ENCODE results near the genes OTUD6A, RAB41, KIF4A, DLG3, SNX12 and CXorf65.

DNA sequence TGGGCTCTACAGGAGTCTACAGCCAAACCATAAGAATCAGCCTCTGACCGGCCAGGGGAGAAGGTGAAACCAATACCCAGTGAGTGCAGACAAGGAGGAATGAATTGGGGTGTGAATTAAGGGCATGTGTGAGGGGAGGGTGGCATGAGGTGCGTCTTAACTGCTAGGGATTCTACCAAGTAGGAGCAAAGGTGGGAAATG lies 43.0 kb downstream of the EFNB1 start:
- PRO-cap = no peak

GRCh38 chrX:68998577-68999307 lies 166.5 kb downstream of the PJA1 start:
- PRO-cap = no peak

DNA sequence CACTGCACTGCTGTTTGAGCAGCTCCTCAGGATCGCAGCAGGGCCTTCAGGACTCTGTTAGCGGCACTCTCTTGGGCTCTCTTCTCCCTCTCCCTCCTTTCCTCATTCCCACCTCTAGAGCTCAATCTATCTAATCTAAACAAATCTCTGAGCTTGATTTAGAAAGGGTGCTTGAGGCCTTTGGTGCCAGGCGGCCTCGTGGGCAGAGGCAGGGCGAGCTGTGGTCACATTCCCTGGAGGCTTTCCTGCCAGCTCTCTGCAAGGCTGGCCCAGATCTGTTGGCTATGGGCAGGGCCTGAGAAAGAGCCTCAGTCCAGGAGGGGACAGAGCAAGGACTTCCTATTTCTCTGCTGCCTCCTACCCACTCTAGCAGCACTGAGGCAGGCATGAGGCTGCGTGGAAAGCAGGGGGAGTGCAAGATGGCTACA lies 38.6 kb downstream of the PJA1 start:
- PRO-cap = no peak

DNA sequence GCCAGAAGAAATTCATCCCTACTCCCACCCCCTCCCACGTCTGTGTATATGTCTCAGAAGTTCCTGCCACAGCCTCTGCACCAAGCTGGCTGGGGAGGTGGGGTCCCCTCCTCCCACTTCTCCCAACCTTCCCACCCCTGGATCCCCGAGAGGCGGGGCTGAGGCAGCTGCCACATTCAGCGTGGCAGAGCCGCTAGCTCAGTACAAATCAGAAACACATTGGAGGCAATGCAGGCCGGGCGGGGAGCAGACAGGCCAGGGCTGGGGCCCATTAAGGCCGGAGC lies 22.5 kb downstream of the PJA1 start:
- PRO-cap = no peak

DNA sequence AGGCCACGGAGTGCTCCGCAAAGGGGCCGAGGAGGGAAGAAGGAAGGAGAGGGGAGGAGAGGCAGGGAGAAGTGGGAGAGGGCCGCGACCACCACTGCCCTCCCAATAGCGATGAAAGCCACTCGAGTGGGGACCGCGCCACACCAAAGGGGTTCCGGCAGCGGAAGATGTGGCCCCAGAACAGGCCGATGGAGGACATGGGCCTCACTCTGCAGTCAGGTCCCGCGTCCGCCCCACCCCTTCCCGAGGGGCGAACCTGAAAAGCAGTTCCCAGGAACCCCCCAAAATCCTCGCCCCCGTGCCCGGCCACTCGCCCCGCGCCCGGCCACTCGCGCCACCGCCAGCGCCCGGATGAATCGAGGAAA lies 283 bp downstream of the PJA1 start:
- PRO-cap = no peak

- PRO-cap = no peak
Measured at GRCh38 chrX:69503458-69503839, 677 bp upstream of the NALF2 start.

GRCh38 chrX:70062257-70062712 lies at the start of gene OTUD6A:
TSS of gene OTUD6A (plus strand) at chrX:70062457.
- PRO-cap = no peak

DNA sequence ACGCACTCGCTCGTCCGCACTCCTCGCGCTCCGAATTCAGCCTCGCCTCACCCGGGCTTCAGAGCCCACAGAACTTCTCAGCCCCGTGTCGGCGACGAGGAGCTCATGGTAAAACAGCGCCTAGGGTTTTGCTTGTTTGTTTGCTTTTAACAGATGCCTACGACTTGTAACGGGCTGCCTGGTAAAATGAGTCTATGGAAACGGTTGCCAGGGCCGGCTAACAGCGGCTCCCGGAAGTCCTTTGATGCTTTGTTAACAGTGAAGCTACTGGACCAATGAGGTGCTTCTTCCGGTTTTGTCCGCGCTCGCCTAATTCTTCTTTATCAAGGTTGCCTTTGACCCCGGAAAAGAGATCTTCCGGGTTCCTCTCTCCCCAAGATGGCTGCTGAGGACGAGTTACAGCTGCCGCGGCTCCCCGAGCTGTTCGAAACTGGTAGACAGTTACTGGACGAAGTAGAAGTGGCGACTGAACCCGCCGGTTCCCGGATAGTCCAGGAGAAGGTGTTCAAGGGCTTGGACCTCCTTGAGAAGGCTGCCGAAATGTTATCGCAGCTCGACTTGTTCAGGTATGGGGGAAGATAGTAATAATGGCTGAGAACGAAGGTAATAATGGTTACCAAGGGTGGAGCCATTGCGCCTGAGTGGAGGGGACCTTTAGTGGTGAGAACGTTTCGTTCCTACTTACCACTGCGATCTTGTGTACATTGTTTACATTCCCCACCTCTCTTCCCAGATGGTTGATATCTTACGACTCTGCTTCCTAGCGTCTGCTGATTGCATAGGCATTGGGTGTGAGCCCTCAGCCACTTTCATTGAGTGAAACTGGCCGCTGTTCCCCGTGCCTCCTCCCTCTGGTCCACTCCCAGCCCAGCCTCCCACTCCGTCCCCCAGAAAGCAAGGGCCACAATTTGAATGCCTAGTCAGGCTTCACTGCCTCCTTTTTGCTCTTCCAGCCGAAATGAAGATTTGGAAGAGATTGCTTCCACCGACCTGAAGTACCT lies 623 bp downstream of the IGBP1 start:
- PRO-cap = bidirectional peak, plus-strand start at position 376 of the sequence, minus-strand start at position 260 of the sequence; unidirectional peak, minus-strand start at position 611 of the sequence

DNA sequence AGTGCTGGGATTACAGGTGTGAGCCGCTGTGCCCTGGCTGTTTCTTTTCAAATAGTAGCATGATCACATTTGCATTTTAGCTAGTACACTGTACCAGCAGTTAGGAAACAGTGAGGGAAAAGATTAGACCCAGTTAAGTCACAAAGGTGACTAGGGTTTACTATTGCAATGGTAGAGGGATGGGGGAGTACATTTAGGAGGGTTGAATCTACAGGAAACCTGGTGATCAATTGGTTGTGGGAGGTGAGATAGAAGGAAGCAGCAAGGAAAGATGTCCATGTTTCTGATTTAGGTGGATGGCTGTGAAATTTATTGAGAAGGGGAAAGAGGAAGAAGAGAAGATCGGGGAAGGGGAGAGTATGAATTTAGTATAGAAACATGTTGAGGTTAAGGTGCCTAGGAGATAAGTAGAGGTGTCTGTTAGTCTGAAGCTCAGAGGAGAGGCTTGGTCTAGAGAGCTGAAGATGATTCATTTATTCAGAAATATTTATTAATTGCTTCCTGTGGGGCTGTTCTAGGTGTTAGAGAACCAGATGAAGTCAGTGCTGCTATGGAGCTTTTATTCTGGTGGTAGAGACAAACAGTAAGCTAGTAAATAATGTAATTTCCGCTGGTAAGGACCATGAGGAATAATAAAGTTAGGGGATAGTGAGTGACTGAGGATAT lies 3.9 kb downstream of the IGBP1 start:
- PRO-cap = no peak

- PRO-cap = no peak
Measured at GRCh38 chrX:70281951-70282450, at the start of gene RAB41. TSS of gene RAB41 (plus strand) at chrX:70282172.

GRCh38 chrX:70289776-70290916 lies at the start of gene KIF4A:
TSS of gene KIF4A (plus strand) at chrX:70290104.
- PRO-cap = bidirectional peak, plus-strand start at chrX:70290104, minus-strand start at chrX:70289910

- PRO-cap = no peak
Measured at GRCh38 chrX:70444632-70445105, at the start of gene DLG3. TSS of gene DLG3 (plus strand) at chrX:70444835.

DNA sequence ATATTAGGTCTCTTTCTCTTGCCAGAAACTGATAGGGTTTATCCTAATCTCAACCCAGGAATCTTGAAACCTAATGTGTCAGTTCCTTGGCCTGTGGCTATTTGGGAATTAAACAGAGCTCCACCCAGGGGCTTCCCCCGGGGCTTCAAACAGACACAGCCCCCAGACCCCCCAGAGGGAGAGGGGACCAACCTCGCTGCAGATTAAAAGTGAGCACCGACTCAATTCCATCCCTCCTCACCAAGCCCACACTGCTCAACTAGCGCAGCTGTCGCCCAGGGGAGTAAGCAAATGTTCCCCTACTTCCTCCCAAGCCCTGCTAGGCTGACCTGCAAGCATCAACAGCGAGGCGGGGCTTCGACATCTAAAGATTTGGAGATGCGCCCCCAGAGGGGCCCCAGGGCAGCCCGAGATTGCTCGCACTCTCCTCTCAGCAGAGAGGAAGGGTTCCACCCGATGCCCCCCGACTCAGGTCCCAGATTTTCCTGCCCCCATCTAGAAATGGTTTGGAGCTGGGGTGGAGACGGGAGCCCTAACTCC lies 524 bp downstream of the SLC7A3 start:
- PRO-cap = no peak

DNA sequence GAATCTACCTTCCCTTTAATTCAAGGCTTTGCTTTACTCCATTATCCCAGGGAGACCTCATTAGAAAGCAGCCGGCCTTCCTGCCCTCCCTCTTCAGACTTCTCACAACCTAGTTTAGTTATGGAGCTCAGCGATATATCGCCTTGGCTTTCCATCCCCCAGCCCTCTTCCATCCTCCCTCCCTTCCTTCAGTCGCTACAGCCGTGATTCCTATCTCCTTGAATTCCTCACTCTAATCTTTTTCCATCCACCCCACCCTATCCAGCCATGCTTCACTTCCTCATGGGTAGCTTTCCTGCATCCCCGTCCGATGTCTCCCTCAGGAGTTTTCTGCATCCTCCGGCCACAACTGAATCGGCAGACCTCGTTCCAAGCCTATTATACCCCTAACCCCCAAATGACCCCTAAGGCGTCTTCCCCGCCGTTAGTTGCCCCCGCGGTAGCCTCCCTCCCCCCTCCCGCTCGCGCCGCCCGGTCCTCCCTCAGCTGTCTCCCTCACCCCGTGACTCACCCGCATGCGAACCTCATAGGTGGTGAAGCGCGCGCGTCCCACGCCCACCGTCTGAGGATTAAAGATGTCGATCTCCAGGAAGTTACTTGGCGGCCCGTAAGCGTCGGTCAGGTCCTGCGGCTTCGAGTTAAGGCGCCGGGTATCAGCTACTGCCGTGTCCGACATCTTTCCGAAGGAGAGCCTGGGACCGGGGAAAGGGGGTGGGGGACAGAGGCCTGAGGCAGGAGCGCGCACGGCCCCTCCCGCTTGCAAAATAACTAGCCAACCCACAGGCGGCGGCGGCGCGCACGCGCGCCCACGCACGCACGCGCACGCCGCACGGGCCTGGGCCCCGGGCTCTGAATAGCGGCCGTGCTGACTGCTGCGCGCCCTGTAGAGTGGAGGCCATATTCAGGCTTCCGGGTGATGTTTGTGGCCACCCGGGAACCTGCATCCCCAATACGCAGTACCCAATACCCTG lies at the start of gene SNX12:
Gene SNX12 (minus strand): TSS at position 704 of the 971 bp plus-strand sequence.
- PRO-cap = bidirectional peak, plus-strand start at position 565 of the sequence, minus-strand start at position 398 of the sequence; bidirectional peak, plus-strand start outside the sequence, minus-strand start at position 766 of the sequence

DNA sequence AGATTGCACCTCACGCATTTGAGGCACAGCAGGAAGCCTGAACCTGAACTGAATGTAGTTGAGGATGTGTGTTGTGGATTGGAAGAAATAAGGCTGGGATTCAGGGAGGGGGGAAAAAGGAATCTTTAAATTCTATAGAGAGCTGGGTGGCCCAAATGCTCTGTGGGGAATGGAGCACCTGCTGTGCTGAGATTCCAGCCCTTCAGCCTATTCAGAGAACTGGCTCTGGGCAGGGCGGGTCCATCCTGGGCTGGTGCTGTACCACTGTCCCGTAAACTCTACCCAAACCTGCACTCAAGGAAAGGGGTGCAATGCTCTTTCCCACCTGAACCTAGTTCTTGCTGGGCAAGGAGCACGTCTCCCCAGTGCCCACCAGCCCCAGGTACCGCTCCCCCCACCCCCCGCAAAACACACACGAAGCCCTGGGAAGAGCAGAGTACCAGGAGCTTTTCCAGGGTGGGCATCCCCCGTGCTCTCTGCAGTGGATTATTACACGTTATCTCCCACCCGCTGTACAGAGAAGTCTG lies 4.2 kb downstream of the FOXO4 start:
- PRO-cap = no peak

GRCh38 chrX:71106618-71106880 lies at the start of gene CXorf65:
TSS of gene CXorf65 (minus strand) at chrX:71106740.
- PRO-cap = no peak

- PRO-cap = no peak
Measured at GRCh38 chrX:71124088-71124618, 5.8 kb downstream of the MED12 start.

DNA sequence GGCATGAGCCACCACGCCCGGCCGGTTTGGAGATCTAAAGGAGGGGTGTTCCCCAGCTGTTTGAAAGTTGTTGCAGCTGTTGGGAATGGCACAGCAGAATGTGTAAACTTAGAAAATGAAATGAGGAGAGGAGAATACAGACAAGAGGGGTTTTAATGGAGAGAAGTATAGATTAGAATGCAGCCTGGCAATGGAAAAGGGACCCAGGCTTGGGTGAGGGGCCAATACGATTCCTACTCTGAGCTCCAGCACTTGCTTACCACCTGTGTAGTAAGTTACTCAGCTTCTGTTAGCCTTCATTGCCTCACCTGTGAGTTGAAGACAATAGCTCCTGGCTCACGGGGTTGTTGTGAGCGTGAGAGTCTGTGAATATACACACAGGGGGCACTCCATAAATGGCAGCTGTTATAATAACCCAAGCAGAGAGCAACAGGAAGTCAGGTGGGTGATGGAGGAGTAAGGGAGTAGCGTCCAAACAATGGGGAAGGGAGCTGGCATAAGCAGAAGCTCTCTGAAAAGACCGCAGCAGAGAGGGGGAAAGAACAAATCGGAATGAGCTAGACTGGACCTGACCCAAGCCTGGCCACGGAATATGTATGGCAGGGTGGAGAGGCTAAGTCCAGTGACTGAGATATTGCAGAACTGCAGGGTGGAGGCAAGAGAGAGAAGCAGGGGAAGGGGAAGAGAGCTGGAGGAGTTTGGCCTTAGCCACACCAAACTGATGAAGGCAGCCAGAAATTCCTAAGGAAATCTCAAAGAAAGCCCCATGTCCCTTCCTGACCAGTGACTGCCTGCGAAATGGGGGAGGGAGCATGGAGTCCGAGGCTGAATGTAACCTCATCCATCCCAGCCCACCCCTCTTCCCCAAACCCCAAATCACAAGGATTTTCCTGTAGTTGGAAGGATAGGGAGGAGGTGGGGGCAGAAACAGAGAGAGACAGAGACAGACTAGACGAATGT lies 6.6 kb upstream of the GJB1 start:
- PRO-cap = no peak

DNA sequence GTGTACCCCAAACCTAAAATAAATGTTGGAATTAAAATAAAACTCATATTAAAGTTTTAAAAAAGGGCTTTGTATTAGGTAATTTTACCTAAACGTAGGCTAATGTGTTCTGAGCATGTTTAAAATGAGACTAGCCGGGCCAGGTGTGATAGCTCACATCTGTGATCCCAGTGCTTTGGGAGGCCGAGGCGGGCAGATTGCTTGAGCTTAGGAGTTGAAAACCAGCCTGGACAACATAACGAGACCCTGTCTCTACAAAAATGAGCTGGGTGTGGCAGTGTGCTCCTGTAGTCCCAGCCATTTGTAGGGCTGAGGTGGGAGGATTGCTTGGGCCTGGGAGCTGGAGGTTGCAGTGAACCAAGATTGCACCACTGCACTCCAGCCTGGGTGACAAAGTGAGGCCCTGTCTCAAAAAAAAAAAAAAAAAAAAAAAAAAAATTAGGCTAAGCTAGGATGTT lies 16.0 kb downstream of the OGT start:
- PRO-cap = no peak

GRCh38 chrX:71603846-71604534 lies 14.3 kb downstream of the CXCR3 start:
- PRO-cap = no peak

Data from SUDHL5 (cell line).